RPMI7951 (cell line): ENCODE data around the genes GNPAT and TSNAX.

GRCh38 chr1:230807884-230808402, 60.4 kb downstream of the C1orf198 start:
- RAMPAGE, long total RNA, result no peak

DNA sequence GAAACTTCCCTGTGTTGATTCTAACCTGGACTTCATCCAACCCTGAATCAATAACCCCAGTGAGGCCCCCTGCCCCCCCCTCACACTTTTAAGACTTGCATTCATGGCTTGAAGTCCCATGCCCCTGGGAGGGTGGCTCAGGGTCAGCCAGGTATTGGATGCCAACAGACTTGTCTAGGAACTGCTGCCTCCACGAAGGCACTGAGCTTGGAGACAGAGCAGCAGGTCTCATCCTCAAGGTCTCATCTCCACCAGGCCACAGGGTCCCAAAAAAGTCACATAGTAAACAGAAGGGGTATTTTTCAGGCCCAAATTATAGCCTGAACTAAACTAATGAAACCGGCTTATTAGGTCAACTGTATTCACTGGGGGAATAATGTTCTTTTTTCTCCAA, 44.1 kb downstream of the C1orf198 start:
- RAMPAGE, long total RNA, result no peak

GRCh38 chr1:230863425-230864019, 4.8 kb downstream of the C1orf198 start:
- RAMPAGE, long total RNA, result no peak

DNA sequence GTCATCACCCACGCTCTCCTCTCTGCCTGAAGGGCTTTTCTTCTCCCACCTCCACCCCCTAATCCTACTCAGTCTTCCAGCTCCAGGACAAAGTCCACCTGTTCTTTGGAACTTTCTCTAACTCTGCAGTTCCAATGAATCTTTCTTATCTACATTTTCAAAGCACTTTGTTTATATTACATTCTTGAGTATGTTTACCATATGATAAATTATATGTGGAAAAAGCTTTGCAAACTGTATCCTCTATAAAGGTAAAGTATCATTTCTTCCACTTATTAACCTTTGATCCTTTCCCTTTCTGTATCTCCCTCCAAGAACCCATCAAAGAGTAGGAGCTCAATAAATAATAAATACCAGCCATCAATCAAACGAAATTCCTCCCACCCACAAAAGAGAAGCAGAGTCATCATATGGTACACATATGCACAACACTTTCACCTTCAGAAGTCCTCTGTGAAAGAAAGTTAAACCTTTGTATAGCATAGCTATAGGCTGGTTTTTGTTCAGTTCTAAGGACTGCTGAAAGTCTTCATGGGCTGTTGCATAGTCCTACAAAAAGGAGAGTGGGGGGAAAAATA, 39.6 kb downstream of the TTC13 start:
- RAMPAGE, long total RNA, result no peak

- RAMPAGE, long total RNA, result start-site peak on the minus strand at chr1:231241149-231241181, 102 and 46 reads in 2 replicates; start-site peak on the plus strand at chr1:231241203-231241228, 78 and 26 reads in 2 replicates
Measured at GRCh38 chr1:231240991-231241949, at the start of gene GNPAT. TSS of gene GNPAT (plus strand) at chr1:231241212.

DNA sequence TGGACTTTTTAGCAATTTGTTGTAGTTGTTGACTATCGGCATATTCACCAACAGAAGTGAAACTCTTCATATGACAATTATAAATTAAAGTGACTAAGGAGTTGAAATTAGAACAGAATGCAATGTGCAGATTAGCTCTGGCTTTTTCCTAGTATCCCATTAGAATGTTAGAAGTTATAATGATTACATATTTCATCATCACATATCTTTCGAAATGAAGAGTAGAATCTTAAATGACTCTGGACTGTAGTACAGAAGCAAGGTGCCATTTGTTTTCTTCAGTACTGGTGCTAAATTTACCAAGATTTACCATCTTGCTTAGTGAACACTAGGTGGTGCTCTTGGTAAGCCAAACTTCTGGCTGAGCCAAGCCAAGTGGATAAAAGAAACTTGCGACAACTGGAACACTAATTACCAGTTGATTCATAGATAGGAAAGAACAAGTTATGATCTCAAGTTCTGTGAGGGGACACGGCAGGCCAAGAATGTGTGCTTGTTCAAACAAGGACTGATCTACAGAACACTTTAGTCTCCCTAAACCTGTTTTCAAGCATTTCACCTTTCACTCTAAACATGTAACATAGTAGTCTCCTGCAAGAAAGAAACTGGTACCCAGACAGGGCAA, 19.7 kb downstream of the SPRTN start:
- RAMPAGE, long total RNA, result no peak

DNA sequence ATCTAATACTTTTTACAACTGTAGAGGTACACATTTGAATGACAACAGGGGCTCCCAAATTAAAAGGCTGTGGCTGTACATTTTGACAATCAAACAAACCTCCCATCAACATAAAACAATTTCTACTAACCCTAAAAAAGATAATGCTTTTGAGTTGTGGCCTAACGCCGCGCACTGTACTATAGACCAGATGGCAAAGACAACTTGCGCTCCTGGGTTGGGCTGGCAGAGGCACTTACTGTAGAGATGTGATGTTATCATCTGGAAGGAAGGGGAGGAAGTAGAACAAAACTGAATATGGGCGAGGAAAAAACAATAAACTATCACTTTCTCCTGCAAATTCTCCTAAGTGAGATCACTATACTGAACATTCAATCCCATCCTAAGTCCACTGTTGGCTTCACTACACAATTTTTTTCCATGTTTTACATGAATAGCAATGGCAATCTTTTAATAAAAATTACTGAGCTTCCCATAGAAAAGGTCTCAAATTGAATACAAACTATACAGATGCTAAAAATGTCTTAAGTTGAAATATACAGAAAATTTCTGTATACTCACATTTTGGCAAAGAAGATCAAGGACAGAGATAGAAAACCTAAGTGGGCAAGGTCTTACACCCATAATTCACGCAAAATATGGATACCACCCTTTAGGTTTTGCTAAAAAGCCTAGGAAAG, 26.2 kb downstream of the SPRTN start:
- RAMPAGE, long total RNA, result no peak

- RAMPAGE, long total RNA, result no peak
Measured at GRCh38 chr1:231366001-231366788, 28.1 kb downstream of the SPRTN start.

GRCh38 chr1:231408091-231408563, 14.0 kb downstream of the EGLN1 start:
- RAMPAGE, long total RNA, result no peak

DNA sequence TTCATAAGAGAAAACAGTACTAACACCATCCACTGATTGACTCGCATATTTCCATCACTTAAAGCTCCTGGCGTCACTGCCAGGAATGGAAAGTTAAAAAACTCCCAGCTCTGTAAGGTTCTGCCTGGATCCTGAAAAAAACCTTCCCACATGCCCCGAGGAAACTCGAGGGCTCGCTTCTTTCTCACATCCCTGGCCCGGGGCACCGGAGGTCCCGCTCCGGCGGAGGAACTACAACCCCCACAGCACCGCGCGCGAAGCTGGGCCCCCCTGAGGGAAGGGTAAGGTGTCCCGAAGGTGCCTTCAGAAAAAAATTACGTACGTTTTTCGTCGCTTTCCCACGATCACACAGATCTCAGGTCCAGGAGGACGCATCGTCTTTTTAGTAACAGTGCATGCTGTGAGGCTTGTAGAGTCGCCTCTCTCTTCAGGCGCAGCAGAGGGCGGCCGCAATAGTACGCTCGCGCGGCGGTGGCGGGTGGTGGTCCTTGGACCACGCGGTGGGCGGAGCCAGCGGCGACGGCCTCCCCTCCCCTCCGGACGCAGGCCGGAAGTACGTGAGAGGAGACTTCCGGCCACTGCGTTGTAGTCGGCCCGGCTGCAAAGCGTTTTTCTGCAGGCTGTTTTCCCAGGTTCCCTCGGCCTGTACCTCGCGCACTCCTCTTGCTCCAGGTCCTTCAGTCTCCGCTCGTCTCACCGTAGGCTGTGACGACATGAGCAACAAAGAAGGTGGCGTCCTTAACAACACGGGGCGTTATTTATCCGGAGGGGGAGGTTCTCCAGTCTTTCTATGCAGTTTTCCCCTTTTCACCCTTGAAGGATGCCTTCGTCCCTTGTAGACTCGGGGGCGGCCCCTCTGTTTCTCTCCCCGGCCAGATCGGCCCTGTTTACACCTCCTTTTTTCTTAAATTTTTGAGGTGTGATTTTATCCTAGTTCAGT, at the start of gene TSNAX:
Gene TSNAX, plus strand, starts transcription at position 572 of the 940 bp plus-strand sequence.
- RAMPAGE, long total RNA, result start-site peak on the minus strand centred at position 470 of the sequence, 60 bp wide, 76 and 42 reads in 2 replicates; start-site peak on the plus strand centred at position 573 of the sequence, 27 bp wide, 66 and 19 reads in 2 replicates

DNA sequence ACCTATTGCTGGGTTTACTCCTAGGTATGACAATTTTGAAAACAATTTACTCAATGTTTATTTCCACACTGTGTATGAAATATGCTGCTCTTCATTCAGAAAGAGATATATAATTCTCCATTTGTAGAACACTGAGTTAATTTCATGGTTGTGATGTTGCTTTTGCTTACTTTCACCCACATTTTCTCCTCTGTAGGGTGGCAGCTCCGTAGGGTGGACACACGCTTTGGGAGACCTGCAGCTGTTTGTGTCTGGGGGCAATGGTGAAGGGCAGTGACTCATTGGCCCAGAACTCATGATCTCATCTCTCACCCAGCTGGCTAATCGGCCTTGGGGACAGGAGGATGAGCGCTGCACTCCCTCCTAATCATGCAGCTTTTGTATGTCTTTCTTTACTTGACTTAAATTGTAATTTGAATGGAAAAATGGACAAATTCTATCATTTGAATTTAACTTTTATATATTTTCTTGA, 9.5 kb downstream of the DISC1 start:
- RAMPAGE, long total RNA, result no peak

DNA sequence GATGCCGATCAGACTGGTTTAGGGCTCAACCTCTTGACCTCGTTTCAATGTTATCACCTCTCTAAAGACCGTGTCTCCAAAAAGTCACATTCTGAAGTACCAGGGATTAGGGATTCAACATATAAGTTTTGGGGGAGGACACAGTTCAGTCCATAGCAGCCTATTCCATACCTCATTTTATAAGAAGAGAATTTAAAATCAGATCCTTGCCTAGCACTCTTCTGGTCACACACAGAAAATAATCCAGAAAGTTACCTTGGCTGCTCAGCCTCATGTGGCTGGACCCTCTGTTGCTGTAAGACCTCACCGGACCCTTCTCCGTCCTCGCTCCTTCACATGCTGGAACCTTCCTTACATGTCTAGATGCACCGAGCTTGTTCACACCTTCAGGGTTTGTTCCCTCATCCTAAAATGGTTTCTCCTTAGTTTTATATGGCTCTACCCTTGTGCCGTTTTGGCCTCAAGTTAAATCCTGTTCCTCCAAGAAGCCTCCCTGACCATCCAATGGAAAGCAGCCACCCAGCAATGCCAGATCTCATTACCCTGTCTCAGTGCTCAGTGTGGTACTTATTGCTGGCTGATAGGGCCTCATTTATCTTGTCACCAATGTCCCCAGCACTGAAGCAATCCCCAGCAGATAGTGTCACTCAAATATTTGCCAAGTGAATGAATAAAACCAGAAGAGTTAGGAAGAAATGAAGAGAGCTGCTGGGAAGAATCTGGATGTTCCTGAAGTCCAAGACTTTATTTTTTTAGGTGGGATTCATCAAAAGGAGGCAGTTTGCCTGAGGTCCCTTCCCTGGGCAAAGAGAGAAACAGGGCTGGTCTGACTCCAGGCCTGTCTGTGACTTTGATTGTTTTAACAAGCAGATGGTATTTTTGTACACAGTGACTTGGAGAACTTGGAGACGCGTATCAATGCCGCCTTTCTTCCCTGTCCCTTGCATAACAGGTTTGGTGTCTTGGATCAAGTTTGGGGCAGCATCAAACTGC, 221.0 kb downstream of the DISC1 start:
- RAMPAGE, long total RNA, result no peak

DNA sequence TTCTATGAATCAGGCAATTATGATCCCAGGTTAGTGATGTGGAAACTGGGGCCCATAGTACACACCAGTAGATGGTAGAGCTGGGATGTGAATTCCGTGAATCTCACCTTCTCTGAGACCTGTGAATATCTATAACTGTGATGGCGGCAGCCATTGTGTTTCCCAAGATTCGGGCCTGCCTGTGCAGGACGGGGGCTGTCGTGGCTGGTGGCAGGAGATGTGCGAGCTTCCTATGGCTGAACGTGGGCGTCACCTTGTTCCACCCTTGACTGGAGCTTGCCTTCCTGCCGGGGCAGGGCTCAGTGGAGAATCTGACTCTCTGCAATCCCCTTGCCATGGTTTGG, 253.5 kb downstream of the SIPA1L2 start:
- RAMPAGE, long total RNA, result no peak

DNA sequence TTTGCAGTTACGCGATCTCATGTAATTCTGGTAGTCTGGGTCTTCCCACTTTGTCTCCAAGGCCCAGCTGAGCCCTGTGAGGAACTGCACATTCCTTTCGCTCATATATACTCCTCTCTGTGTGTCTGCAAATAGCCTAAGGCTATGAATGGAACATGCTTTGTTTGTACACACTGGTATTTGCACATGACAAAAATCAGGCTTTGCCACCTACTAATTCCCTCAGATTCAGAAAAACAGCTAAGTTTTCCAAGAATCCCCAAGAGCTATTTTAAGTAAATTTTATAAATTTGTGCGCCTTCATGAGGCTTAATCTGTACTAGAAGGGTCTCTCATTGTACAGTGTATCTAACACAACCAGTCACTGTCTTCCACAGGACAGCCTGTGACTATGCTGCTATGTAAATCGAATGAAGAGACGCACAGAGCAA, 87.2 kb downstream of the SIPA1L2 start:
- RAMPAGE, long total RNA, result no peak

DNA sequence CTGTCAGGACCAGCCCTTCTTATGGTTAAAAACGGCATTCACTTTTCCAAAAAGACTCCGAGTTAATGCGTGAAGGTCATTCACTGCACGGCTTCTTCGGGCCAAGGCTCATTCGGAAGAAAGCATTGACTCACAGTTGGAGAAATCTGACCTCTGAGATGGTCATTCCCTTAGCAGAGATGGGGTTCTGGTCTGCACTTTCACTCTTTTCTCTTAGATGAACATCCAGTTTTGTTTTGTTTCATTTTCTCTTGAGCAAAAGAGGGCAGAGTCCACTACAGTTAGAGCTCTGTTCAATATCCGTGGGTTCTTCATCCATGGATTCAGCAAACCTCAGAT, 57.3 kb upstream of the SIPA1L2 start:
- RAMPAGE, long total RNA, result no peak

- RAMPAGE, long total RNA, result no peak
Measured at GRCh38 chr1:232690311-232690644, 60.3 kb upstream of the SIPA1L2 start.

DNA sequence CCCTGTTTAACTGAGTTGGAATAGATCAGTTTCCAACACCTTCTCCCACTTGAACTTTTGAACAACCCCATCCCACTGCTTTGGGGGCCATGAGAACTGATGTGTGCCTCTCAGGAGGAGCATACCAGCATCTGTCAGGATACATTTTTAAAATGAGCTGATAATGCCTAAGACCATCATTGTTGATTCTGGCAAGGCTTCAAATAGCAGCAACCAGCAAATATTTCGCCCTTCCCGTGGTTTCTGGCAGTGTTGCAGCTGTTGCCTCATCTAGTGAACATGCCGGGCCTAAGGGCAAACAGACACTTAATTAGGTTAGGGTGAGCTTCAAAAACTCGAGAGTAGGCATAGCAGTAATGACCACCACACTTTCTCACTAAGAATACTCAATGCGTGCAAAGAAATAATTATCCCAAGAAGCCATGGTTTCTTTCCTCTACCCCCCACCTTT, 63.7 kb downstream of the MAP10 start:
- RAMPAGE, long total RNA, result no peak

GRCh38 chr1:232968817-232969493, 18.5 kb downstream of the NTPCR start:
- RAMPAGE, long total RNA, result no peak

DNA sequence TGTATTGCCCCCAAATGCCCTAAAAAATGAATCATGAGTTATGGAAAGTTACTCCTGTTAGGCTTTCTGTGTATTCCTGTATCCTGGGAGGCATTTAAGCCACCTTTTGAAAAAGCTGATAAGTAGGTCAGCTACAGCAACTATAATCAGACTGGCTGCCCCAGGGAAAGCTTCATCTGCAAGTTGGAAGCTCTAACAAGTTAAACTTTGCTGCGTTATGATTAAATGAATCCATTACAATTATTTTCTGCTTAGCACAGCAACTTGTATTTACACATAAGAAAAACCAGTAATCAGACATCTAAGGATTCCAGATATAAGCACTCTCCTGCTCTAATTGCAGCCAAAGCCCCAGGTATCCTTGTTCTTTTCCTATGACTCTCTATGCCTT, 147.7 kb downstream of the NTPCR start:
- RAMPAGE, long total RNA, result no peak

GRCh38 chr1:233343279-233343651, 15.7 kb downstream of the MAP3K21 start:
- RAMPAGE, long total RNA, result no peak